Left cardiac atrium (tissue), 1 donor: ENCODE measurements around the genes GALNT4 and CCER1.

DNA sequence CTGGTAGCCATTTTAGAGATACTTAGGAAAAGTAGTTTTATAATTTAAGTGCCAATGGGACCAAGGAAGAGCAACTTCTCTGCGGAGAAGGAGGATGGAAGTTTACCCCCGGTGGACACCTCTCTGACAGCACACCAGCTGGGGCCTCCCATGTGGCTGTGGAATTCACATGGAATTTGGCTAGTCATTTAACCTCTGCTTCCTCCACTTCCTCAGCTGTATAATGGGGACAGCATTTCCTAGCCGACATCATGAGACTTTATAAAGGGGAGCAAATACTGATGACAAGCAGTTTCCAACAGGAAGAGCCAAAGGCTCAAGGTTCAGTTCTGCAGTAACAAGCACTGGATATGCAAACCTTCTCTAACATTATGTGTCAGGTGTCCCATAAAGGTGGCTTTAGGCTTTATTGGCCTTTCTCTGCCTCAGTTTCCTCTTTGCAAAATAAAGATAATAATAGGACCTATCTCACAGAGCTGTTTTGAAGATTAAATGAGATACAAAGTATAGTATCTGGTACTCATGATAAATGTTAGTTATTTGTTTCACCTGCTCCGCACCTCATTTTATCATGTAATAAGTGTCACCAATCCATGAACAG lies 7.4 kb downstream of the DUSP6 start:
- PRO-cap = no peak

DNA sequence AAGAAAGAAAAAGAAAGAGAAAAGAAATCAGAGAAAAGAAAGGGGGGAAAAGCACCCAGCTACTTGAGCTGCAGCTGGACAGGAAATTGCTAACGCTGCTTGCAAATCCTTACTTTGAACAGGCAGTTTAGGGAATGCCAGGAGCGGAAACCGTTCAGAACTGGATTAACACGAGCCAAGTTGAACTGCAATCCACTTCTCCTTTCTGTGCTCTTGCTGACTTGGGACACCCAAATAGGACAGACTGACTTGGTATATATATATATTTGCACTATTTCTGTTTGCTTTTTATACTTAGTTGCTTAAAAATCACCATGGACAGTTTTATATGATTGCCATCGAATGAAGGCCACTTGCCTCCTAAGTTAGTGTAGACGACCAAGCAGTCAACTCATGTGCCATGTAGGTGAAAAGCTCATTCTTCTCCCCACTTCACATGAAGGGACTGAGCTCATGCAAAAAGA lies 5.5 kb downstream of the DUSP6 start:
- PRO-cap = no peak

DNA sequence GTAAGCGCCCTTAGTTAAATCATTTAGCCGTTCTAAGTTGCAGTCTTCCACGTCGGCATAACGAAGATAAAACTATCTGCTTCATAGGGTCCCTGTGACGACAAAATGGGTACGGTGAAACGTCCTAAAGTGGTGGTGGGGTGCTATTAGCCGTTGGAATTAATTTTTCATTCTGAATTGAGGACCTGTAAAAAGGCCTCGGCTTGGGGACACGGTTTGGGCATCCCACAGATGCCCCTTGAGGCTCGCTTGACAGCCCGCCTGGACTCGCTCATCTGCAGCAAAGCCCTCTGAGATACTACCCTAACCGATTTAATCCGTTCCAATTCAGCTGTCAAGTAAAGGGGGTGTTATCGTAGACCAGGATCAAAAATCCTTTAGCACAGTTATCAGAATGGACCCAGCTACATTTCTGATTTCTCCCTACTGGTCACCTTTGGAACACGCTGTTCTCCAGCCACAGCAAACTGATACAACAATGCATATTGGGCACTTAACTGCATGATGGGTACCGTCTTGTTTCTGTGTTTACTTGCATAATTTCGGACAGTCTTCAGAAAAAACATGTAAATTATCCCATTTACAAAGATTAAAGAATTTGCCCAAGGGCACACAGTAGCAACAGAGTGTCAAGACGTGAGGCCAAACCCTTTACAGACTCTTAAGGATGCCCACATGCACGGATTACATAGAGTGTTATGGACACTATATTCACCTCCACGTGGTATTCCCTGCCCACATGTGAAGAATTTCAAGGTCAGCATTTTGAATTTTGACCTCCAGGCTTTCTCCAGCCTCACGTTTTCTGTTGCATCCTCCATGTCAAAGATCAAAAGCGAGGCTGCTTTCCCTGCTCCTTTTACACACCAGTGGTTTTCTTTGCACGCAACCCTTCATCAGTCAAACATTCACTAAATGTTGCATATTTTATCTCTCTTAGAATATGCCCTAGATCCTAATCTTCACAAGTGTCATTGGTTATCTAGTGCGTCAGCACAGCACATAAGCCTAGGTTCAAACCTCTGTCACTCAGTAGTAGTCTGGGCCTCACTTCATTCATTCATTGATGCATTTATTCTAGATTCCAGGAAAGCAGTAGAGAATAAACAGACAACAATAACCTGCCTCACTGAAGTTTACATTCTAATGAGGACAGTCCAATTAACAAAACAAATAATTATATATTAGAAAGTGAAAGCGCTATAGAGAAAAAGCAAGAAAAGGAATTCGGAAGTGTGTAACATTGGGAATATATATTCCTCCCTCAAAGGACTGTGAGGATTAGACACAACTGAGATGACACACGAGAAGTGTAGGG lies 3.2 kb upstream of the DUSP6 start:
- PRO-cap = no peak

GRCh38 chr12:89438799-89439478 lies 85.7 kb downstream of the GALNT4 start:
- PRO-cap = no peak

GRCh38 chr12:89523324-89524352 lies 958 bp downstream of the GALNT4 start:
- PRO-cap = no peak

- PRO-cap = bidirectional peak, plus-strand start at chr12:89524594, minus-strand start at chr12:89524557; bidirectional peak, plus-strand start at chr12:89524869, minus-strand start at chr12:89524759
Measured at GRCh38 chr12:89524353-89525064, at the start of gene GALNT4. Gene GALNT4, minus strand, starts transcription at chr12:89524796.

DNA sequence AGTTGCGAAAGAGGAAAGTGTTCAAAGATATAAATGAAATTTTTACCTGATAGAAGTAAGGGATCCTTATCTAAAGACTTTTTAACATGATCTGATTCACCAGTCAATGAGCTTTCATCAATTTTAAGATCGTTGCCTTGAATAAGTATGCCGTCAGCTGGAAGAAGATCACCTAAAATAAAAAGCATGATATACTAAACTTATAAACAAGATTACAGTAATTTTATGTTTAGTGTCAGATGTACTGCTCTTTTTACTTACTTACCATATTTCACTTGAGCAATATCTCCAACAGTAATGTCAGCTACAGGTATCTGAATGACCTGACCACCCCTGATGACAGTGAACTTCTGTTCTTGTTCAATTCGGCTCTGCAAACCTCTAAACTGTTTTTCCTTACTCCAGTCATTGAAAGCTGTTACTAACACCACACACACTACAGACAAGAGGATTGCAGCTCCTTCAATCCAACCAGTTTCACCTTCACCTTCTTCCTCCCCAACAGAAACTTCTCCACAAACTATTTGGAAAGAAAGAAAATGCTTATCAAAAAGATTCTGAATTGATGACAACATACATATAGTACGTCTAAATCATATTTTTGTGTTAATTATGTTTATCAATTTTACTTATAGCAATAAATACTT lies 73.8 kb downstream of the ATP2B1 start:
- PRO-cap = no peak

DNA sequence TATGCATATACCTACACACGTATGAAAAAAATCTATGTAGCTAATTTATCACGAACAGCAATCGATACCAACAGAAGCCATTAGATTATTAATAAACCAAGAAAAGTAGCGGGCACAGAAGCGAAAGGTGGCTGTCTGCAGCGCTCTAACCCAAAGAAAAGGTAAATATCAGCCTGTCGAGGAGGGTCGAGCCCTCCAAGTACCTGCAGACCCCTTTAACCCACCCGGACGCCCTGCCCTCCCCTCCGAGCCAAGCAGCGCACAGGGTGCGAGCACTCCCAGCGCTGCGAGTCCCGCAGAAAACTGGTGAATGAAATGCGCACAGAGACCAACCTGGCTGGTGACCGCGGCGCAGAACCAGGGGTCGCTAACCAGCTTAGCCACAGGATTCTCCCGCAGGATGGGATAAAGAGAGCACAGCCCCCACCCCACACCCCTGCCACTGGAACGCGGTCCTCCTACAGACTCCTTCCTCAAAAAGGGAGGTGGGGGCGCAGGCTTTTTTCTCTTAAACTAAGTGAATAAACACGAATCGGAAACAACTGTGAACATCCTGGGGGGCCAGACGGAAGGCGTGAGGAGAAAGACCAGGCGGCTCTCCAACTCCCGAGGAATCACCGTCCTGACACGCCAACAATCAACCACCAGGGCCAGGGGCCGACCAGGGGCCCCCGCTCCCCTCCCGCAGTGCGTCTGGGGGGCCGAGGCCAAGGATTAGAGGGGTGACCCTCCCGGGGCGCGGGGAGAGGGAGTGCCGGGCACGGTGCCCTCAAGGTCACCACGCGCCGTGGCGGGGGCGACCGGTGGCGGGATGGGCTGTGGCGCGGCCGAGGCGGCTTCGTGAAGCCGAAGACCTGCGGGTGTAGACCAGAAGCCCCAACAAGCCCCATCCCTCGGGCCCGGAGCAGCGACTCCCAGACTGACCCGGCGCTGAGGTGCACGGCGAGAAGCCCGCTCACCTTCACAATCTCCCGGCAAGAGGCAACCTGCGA lies 907 bp downstream of the ATP2B1 start:
- PRO-cap = no peak

- PRO-cap = no peak
Measured at GRCh38 chr12:89721412-89722178, 13.0 kb upstream of the ATP2B1 start.

DNA sequence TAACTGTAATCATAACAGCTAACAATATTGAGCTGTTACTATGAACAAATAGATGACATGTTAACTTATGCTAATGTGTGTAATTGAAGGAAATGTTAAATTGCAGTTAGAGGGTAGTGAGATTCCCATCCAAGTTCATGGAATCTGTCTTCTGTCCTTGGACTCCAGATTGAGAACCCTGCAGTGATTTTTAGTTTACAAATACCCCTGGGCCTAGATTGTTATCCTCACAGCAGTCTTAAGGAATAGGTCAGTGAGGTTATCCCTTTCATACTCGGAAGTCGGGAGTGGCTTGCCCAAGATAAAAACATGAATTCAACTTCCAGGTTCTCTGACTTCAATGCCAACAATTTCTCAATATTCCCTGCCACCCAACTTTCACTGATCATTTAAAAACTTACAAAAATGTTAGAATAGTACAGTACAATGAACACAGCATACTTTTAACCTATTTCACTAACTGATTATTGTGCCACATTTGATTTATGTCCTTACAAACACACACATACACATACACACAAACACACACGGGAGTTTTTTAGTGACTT lies 48.4 kb upstream of the ATP2B1 start:
- PRO-cap = no peak

GRCh38 chr12:89949662-89950350 lies 241.2 kb upstream of the ATP2B1 start:
- PRO-cap = no peak

- PRO-cap = no peak
Measured at GRCh38 chr12:89960018-89960543, 251.4 kb upstream of the ATP2B1 start.

- PRO-cap = no peak
Measured at GRCh38 chr12:90299193-90299625, 590.6 kb upstream of the ATP2B1 start.

GRCh38 chr12:90955103-90955453 lies at the start of gene CCER1:
Gene CCER1, minus strand, starts transcription at chr12:90955176.
- PRO-cap = no peak

- PRO-cap = unidirectional peak, plus-strand start at chr12:91109554
Measured at GRCh38 chr12:91109243-91109616, 2.1 kb downstream of the LUM start.

DNA sequence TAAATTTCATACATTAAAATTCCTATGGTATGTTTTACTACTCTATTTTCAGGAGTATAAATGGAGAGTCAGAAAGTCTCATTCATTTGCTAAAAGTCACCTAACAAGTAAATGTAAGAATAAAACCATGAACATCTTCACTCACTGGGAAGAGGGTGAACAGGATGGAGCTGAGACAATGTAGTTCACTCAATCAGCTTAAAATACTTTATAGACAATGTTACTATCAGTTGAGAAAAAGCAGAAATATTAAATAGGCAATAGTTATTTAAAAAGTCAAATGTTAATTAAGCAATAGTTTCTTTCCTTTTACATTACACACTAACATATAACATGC lies 1.9 kb upstream of the LUM start:
- PRO-cap = no peak

- PRO-cap = no peak
Measured at GRCh38 chr12:91177982-91178707, 4.5 kb downstream of the DCN start.

GRCh38 chr12:91180447-91180959 lies 2.1 kb downstream of the DCN start:
- PRO-cap = no peak

DNA sequence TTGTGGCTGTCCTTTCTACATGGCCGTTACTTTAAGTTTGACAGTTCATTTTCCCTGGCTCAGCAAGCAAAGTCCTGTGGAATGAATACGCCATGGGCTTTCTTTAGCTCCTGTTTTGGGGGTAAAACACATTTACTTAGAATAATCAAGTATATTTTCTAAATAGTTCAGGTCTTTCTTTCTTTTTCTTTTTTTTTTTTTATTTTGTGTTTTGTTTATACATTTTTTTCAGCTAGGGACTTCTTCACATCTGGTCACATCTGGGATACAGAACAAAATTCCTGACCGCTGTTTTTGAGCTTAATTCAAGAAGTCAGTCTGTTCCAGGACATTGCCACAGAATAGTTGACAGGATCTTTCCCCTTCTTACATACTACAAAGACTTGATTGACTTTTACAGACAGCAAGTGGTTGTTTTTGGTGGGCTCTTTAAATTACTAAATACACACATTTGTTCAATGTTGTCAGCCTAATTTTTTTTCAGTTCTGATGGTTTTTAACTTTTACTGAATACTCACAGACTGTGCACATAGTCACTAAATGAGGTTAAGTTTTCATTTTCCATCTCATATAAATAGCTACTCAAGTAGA lies 41.8 kb upstream of the DCN start:
- PRO-cap = no peak

DNA sequence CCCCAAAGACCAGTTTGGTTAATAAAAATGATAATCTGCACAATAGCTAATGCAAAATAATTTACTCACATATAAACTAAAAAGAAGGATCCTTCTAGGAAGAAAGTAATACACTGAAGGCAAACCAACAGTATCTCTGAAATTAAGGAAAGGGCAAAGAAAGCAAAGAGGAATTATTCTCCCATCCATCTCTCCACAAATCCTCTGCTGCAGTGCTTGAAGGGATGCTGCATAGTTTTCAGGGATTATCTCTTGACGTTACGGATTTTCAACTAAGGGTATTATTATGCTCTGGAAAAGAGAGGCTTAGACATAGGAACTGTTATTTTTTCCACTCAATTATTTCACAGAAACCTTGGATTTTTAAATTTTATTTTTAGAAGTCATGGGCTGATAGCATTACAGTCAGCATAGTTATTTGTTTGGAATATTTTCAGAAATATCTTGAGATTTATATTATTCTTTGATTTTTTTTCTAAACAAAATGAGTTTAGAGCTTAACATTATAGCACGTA lies 57.8 kb upstream of the DCN start:
- PRO-cap = no peak